Measurements from ENCODE around the gene SLC16A8.

- PRO-cap, result no peak
- RAMPAGE, long total RNA, result no peak
Measured at GRCh38 chr22:37923775-37924335, 17.8 kb downstream of the MICALL1 start.

DNA sequence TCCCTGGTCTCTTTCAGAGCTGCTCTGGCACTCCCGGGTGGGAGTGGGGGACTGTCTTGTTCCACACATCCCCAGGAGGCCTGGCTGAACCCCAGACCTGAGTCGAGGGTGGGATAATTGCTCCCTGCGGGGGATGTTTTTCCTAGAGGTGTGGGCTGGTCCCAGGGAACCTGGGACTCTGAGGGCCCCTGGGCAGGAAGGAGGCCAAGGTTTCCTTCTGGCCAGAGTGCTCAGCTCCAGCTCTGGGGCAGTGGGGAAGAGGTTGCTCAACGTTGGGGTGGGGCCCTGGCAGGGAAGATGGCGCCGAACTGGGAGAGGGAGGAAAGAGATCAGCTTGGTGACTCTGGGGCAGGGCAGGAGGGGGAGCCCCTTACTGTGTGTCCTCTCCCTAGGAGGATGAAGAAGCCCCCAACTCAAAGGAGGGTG, 2.0 kb downstream of the SOX10 start:
- PRO-cap, result unidirectional peak, plus-strand start at position 325 of the sequence
- RAMPAGE, long total RNA, result no peak

GRCh38 chr22:37982879-37983771, 1.2 kb downstream of the SOX10 start:
- PRO-cap, result no peak
- RAMPAGE, long total RNA, result no peak

GRCh38 chr22:37999714-38000429, 15.5 kb upstream of the SOX10 start:
- PRO-cap, result bidirectional peak, plus-strand start at chr22:38000117, minus-strand start at chr22:38000032
- RAMPAGE, long total RNA, result no peak

DNA sequence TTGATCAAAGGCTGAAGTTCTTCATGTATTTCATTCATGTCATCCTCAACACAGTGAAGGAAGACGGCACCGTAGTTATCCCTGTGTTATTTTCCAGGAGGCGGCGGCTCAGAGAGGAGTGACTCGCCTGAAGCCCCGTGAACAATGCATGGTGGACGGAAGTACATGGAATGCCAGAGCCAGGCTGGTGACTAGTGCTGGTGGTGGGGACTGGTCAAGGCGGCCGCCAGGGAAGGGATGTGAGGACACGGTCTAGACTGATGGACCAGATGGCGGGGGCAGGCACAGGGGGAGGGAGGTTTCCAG, 16.3 kb upstream of the PICK1 start:
- PRO-cap, result no peak
- RAMPAGE, long total RNA, result no peak

- PRO-cap, result unidirectional peak, minus-strand start at chr22:38069629
- RAMPAGE, long total RNA, result no peak
Measured at GRCh38 chr22:38069347-38070390, 12.5 kb downstream of the PICK1 start.

GRCh38 chr22:38083914-38084353, at the start of gene SLC16A8:
TSS of gene SLC16A8 (minus strand) at chr22:38084184.
- PRO-cap, result no peak
- RAMPAGE, long total RNA, result no peak

GRCh38 chr22:38098399-38099084, 11.9 kb downstream of the BAIAP2L2 start:
- PRO-cap, result no peak
- RAMPAGE, long total RNA, result no peak

DNA sequence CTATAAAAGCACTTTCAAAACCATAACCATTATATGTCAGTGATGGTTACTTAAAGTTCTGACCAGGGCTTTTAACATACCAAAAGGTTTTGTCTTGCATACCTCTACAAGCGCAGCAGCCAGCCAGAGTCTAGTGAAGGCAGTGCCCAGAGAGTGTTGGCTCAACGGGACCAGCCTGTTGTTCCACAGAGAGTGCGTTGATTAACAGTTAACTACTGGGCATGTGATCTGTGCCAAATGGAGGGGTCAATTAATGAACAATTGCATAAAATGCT, 34.4 kb downstream of the PLA2G6 start:
- PRO-cap, result no peak
- RAMPAGE, long total RNA, result no peak

DNA sequence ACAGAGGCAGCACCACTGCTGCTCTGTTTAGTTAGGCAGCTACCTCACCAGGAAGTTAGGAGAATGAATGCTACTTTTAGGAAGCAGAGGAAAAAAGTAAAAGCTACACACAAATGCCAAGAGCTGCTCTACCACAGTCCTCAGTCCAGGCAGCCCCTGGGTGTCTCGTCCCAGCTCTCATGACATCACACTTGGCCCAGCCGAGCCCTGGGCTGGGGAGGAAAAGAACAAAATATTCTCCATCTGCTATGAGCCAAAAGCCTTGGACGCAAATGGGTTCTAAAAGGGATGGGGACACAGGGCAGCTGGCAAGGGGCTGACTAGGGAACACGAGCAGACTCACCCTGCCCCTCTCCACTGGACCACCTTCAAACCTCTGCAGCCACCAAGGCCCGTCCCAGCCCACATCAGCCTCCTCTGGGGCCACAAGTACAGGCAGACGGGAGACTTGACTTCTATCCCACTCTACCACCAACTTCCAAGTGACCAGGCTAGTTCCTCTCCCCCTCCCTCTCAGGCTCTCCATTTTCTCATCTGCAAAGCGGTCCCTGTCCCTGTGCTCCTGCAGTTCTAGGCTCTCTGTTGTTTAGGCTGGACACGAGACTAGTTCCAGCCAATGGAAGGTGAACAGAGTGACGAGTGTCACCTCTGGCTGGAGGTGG, 26.0 kb downstream of the TMEM184B start:
- PRO-cap, result no peak
- RAMPAGE, long total RNA, result no peak

- PRO-cap, result no peak
- RAMPAGE, long total RNA, result no peak
Measured at GRCh38 chr22:38257791-38258473, 14.9 kb downstream of the TMEM184B start.

DNA sequence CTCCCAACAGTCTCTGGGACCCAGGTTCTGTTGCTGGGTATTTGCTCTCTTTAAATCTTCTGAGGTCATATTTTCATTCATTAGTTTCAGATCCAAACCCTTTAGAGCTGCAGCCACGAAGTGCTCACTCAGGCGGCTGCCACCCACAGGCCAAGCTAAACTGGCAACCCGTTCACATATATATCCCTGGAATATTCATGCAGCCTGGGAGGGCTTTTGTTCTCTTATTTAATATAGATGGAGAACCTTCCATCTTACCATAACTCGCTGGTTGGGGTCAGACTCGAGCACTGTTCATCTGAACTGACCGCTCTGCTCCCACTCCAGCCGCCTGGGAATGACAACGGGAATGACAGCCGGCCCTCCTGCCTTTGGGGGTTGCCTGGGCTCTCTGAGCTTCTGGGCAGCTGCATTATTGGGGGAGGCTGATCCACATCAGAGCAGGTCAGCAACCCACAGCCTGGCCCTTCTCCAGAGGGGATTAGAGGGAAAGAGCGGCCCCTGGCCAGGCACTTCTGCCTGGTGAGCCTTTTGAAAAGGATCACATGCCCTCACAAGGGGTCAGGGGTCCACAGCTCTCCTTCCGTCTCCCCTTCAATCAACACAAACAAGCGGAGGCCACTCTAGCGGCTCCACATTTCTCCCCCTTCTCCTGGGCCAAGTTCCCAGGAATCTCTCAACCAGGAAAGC, 11.9 kb downstream of the TMEM184B start:
- PRO-cap, result no peak
- RAMPAGE, long total RNA, result no peak

- PRO-cap, result no peak
- RAMPAGE, long total RNA, result no peak
Measured at GRCh38 chr22:38271458-38271819, 1.4 kb downstream of the TMEM184B start.

- PRO-cap, result no peak
- RAMPAGE, long total RNA, result no peak
Measured at GRCh38 chr22:38292508-38293672, 20.1 kb upstream of the TMEM184B start.

DNA sequence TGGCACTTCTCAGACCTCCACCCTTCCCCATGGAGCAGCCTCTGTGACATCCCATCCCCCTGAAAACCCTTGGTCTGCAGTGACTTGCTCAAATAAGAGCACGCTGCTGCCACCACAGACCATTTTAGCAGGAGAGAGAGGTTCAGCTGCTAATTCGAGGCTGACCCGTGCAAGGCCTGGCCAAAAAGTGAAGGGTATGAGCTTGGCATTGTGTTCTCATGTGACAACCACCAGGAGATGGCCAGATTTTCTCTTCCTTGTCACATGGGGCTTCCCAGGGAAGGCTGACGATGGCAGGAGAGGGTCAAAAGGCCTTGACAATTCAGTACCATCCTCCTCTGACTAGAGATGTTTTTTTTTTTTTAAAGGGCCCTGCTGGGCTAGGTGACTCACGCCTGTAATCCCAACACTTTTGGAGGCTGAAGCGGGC, 23.4 kb downstream of the KCNJ4 start:
- PRO-cap, result no peak
- RAMPAGE, long total RNA, result no peak

- PRO-cap, result no peak
- RAMPAGE, long total RNA, result no peak
Measured at GRCh38 chr22:38468363-38468814, 493 bp downstream of the KDELR3 start.

DNA sequence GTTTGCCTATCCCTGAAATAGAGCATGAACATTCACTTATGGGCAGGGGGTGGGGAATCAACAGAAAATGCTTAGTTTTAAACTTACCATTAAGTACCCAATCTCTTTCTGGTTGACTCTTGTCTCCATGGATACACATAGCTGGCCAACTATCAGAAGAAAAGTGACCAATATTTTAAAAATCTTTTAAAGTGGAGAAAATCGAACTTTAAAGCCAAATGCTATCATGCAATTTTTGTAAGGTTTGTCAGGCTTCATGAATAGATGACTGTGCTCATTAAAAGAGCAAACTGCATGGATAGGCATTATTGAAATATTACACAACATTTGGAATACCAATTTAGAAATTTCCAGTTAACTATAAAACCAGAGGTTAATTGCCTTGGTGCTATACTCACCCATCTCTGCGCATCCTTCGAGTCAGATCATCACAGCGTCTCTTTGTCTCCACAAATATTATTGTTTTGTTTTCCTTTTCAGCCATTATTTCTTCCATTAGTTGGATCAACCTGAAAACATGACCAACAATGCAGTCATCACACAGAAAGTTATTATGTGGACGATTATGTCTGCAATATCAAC, 12.4 kb downstream of the DDX17 start:
- PRO-cap, result no peak
- RAMPAGE, long total RNA, result no peak

- PRO-cap, result no peak
- RAMPAGE, long total RNA, result no peak
Measured at GRCh38 chr22:38498011-38498232, 8.2 kb downstream of the DDX17 start.

- PRO-cap, result no peak
- RAMPAGE, long total RNA, result no peak
Measured at GRCh38 chr22:38507377-38508060, 1.4 kb upstream of the DDX17 start.

- PRO-cap, result no peak
- RAMPAGE, long total RNA, result no peak
Measured at GRCh38 chr22:38614394-38615167, 41.6 kb downstream of the FAM227A start.

Measured in urinary bladder (tissue), 3 donors.